Stomach (tissue), 7 donors: Measurements from ENCODE around the genes LRRC58, RABL3 and DTX3L.

DNA sequence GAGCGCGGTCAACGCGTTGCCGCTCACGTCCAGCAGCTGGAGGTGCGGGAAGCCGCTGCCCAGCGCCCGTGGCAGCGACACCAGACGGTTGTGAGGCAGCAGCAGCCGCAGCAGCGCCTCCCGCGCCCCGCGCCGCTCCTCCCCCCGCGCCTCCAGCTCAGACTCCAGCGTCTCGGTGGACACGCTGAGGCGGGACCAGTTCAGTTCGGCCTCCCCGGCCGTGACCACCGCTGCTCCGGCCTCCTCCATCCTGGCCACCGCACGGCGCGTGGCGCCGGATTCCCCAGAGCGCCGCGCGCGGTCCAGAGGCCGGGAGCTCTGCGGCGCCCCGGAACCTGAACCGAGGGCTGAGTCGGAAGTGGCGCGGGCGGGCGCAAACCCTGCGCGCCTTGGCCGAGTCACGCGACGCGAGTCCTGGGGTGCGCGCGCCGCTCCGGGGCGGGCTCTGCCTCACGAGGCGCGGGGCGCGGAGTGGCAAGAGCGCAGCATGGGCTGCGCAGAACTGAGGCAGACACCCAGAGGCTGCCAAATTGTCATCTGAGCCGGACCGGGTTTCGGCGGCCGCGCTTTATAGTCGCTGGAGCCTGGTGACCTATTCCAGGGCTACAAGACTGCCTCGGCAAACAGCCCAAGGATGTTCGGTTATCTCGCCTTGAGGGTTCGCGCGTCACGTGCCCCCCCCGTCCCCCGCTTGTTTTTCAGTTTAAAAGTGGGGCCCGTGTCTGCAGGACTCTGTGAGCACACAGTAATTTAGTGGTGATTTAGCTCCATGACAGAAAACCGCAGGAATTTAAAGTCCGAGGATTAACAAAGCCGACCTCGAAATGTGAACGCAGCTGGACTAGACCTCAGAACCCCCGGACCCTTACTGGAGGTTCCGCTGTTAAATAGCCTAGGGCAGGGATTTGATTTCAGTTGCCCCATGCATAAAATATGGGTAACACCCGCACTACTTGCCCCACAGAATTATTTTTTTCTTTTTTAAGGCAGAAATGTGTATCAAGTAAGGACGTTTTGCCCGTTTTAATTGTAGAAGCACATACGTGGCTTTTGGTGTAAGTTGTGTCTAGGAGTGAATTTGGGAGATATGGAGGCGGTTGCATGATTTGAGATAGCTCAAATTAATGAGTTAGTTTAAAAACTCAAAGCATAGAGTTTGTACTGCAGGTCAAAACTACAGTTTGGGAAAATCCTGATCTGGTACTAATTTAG, at the start of gene LRRC58:
LRRC58 (minus strand) TSS at position 360 of the 1,212 bp plus-strand sequence.
- PRO-cap, result bidirectional peak, plus-strand start at position 83 of the sequence, minus-strand start at position 82 of the sequence; bidirectional peak, plus-strand start at position 453 of the sequence, minus-strand start at position 320 of the sequence
- RAMPAGE, long total RNA, 5 experiments, result start-site peak on the minus strand in 3 of 5 experiments, centred at positions 319 to 339 of the sequence, 17 to 45 reads per replicate
- RRBS, result 2% methylated on average over 31 of the region's 100 CpGs

DNA sequence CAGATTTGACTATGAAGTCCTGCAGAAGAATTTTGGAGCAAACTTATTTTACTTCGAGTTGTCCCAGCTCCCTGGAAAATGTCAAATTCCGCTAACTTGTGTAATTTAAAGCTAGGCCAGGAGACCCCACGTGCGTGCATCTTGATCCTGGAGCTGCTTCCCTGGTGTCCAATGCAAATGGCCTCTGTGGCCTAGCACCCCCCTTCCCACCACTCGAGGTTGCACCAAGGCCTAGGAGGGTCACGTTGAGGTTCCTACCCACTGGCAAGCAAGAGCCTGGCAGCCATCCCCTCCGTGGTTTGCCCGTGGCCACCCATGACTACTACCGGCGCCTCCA, 38.6 kb upstream of the LRRC58 start:
- PRO-cap, result no peak
- RAMPAGE, long total RNA, 5 experiments, result no peak in any of the 5 experiments
- RRBS, result no CpG with 5 or more reads among the region's 10 CpGs

DNA sequence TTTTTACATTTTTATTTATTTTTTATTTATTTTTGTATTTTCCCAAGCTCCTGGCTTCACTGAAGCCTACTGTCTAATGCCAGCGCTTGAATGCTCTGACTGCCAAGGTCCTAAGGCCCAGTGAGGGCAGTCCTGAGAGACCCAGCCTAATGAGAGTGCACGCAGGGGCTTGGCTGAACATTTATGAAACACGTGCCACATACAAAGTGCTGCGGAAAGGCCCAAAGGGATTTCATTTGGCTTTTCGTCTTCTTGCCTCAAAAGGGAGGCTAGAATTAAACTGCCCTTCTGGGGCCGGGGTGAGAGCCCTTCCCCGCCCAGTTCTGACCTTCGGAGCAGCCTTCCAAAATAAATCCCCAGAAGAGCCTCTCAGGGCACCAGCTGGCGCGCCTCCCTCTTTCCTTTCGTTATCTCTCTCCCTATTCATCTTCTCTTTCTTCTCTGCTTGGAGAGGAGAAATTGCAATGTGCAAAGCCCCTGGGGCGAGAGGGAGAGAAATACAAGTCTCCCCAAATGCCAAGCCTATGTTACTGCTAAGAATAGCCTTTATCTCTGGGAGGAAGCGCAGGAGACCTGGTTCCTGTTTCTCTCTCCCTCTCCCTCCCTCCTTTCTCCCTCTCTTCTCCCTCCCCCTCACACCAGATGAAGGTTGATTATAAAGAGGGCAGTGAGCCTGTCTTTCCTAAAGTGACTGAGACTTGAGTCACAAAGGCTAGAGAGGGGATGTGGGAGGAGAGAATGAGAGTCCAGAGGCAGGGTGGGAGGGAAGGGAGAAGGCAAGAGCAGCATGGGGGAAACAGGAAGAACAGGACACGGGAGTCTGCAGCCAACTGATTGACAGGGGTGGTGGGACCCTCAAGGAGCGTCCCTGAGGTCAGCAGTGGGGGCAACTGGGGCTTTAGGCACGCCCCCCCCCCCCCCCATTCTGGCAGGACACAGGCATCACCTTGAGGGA, 36.7 kb upstream of the NDUFB4 start:
- PRO-cap, result unidirectional peak, minus-strand start at position 614 of the sequence
- RAMPAGE, long total RNA, 5 experiments, result no peak in any of the 5 experiments
- RRBS, result no CpG with 5 or more reads among the region's 16 CpGs

DNA sequence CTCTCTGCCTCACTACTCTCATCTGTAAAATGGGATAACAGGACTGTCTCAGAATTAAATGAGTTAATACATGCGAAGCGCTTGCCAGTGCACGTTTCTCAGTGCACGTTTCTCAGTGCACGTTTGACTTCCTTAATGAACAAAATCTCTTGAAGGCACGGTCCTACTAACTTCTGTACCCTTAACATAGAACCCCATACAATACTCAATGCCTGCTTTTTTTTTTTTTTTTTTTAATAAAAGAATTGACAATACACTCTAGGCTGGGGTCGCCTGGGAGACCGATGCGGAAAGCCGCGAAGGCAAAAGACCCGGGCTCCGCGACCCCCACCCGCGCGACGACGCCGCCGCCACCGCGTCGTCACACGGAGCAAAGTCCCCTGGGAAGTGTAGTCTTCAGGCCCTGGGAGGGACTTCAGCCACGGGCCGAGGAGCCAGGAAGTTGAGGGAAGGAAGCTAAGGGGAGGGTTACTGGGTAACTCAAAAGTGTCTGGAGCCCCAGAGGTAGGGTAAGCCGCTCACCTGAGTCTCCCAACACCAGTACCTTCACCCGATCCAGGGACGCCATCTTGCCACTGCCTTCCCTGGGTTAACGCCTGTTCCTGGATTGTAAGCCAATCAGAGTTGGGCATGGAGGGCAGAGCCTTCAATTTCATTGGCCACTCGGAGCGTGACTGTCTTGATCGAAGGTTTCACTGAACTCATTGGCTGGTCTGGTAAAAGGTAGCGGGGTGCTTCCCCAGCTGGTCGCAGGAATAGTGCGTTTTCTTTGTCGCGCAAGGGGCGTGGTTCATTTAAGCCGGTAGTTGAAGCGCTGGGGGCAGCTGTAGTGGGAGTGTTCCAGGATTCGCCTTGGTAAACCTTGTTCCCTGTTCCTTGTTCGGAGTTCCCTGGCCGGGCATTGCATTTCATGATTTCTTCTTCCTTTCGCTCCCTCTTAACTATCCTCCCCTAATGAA, at the start of gene RABL3:
RABL3 (minus strand) TSS at position 577 of the 959 bp plus-strand sequence.
- PRO-cap, result unidirectional peak, minus-strand start at position 137 of the sequence; bidirectional peak, plus-strand start at position 805 of the sequence, minus-strand start at position 559 of the sequence
- RAMPAGE, long total RNA, 5 experiments, result start-site peak on the plus strand in 4 of 5 experiments, centred at positions 802 to 825 of the sequence, 24 to 112 reads per replicate; start-site peak on the minus strand in 5 of 5 experiments, centred at positions 578 to 589 of the sequence, 47 to 254 reads per replicate
- RRBS, result 3% methylated on average over 5 of the region's 46 CpGs

GRCh38 chr3:121629581-121630316, 31.0 kb downstream of the HCLS1 start:
- PRO-cap, result no peak
- RAMPAGE, long total RNA, 5 experiments, result no peak in any of the 5 experiments
- RRBS, result no CpG with 5 or more reads among the region's 9 CpGs

GRCh38 chr3:121697206-121698500, 37.0 kb upstream of the HCLS1 start:
- PRO-cap, result no peak
- RAMPAGE, long total RNA, 5 experiments, result start-site peak on the minus strand in 2 of 5 experiments, at chr3:121697588-121698294 at its widest, 30 to 89 reads per replicate
- RRBS, result no CpG with 5 or more reads among the region's 3 CpGs

GRCh38 chr3:121698501-121698992, 37.8 kb upstream of the HCLS1 start:
- PRO-cap, result no peak
- RAMPAGE, long total RNA, 5 experiments, result no peak in any of the 5 experiments
- RRBS, result no CpG with 5 or more reads among the region's 1 CpG

DNA sequence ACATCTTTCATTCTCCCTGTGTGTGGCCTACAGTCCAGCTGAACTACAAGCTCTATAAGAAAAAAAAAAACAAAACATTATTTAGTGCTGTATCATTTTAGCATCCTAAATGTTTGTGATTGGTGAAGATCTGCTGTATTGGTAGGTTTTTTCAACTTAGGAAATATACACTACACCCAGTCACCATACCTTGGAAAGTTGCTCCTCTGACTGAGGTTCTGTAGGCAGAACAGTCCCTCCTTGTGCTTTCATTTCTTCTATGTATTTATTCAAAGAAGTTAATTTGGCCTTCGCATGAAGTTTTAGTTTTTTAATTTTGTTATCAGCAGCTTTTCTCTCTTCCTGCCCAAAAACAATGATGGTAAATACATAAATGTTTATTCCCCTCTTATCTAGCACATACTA, 20.5 kb downstream of the GOLGB1 start:
- PRO-cap, result no peak
- RAMPAGE, long total RNA, 5 experiments, result start-site peak on the minus strand in 1 of 5 experiments, centred at position 260 of the sequence, 44 reads per replicate
- RRBS, result no CpG with 5 or more reads among the region's 1 CpG

DNA sequence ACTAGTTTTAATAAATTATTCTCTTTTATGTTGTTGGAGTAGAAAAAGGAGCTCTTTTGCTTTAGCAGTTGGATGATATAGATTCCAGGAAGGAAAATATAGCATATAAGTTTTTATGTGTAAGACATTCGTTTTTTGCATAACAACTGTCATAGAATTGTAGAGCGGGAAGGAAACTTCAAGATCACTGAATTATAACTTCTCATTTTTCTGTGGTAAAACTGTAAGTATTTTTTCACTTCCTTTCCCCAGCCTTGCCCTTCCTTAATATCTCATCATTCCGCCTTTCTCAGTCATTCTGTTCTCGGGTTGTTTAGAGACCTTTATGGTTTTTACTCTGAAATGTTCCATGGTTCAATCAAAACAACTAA, 1.0 kb downstream of the EAF2 start:
- PRO-cap, result no peak
- RAMPAGE, long total RNA, 5 experiments, result no peak in any of the 5 experiments
- RRBS, result no CpG with 5 or more reads among the region's 4 CpGs

DNA sequence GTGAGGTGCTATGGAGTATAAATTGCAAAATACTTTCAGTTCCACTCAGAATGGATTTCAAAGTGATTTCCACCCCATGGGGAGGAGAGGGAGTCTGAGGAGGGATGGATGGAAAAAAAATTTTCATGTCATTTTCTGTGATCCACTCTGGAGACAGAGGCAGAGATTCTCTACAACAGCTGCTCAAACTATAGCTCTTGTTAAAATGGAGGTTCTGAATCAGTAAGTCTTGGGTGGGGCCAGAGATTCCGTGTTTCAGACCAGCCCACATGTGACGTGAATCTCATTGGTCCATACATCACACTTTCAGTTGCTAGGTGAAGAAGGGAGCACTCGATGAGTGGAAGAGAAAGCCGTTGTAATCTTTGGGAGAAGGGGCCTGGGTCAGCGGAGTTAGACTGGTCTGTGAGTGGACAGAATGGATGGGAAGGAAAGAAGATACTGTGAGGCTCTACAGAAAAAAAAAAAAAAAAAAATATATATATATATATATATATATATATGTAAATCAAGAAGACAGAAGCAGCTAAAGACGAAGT, 45.9 kb downstream of the CD86 start:
- PRO-cap, result no peak
- RAMPAGE, long total RNA, 5 experiments, result no peak in any of the 5 experiments
- RRBS, result no CpG with 5 or more reads among the region's 6 CpGs

DNA sequence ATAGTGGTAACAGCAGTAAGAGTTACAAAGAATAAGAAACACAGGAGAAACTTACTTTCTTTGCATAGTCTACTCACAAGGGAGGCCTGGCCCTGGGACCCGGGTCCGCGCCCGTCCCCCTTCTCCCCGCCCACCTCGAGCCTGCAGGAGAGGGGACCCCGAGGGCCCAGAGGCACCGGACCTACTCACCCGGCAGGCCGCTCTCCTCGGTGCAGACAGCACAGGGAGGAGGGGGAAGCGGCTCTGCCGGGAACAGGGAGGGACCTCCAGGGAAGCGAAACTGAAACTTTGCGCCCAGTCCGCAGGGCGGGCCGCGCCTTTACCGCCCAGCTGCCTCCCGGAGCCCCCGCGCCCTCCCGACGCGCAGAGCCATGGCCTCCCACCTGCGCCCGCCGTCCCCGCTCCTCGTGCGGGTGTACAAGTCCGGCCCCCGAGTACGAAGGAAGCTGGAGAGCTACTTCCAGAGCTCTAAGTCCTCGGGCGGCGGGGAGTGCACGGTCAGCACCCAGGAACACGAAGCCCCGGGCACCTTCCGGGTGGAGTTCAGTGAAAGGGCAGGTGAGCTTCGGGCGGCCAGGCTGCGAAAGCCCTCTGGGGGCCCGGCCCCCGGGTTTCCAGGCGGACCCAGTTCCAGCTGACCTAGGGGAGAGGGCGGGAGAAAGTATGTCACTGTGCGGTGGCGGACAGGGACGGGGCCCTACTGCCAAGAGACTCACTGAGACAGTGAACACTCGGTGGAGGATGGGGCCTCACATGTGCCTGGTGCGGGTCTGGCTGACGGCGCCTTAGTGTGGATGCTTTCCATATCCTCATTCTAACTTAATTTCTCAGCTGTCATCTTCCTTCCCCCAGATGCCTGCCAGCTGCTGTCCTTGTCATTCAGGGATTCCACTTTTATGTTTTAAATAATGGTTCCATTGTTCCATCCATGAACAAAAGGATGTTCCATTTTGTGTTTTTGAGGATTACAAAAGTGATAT, at the start of gene DTX3L:
DTX3L (plus strand) TSS at position 283 of the 980 bp plus-strand sequence.
- PRO-cap, result bidirectional peak, plus-strand start at position 546 of the sequence, minus-strand start at position 217 of the sequence; bidirectional peak, plus-strand start at position 726 of the sequence, minus-strand start at position 699 of the sequence
- RAMPAGE, long total RNA, 5 experiments, result start-site peak on the plus strand in 4 of 5 experiments, centred at positions 339 to 344 of the sequence, 66 to 639 reads per replicate; start-site peak on the minus strand in 5 of 5 experiments, centred at positions 201 to 225 of the sequence, 77 to 155 reads per replicate
- RRBS, result 1% methylated on average over 39 of the region's 56 CpGs

GRCh38 chr3:122660604-122661288, 19.9 kb upstream of the PARP14 start:
- PRO-cap, result no peak
- RAMPAGE, long total RNA, 5 experiments, result no peak in any of the 5 experiments
- RRBS, result no CpG with 5 or more reads among the region's 24 CpGs

- PRO-cap, result no peak
- RAMPAGE, long total RNA, 5 experiments, result no peak in any of the 5 experiments
- RRBS, result no CpG with 5 or more reads among the region's 18 CpGs
Measured at GRCh38 chr3:122682410-122683483, 2.1 kb downstream of the PARP14 start.

- PRO-cap, result unidirectional peak, plus-strand start at chr3:122714484
- RAMPAGE, long total RNA, 5 experiments, result no peak in any of the 5 experiments
- RRBS, result no CpG with 5 or more reads among the region's 2 CpGs
Measured at GRCh38 chr3:122714334-122714782, 33.7 kb downstream of the PARP14 start.

DNA sequence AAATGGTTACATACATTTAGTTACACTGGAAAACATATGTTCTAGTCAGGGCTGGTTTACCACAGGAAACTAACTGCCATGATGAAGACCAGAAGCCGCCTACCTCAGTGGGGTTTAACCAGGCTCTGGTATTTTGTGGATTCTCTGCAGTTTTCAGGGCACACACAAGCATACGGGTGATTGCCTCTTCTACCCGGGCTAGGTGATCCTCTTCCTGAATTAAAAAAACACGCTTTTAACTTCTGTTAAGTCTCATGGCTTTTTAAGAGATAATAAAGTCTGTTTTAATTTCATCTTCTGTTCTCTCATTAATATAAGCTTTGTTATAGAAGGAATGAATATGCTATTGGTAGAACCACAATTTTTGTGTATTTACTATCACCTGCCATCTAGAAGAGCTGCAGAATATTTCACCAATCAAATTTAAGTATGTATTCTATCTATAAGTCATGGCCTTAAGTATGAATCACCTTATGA, 52.7 kb downstream of the HSPBAP1 start:
- PRO-cap, result no peak
- RAMPAGE, long total RNA, 5 experiments, result start-site peak on the minus strand in 2 of 5 experiments, centred at positions 149 to 194 of the sequence, 5 reads per replicate
- RRBS, result no CpG with 5 or more reads among the region's 4 CpGs

DNA sequence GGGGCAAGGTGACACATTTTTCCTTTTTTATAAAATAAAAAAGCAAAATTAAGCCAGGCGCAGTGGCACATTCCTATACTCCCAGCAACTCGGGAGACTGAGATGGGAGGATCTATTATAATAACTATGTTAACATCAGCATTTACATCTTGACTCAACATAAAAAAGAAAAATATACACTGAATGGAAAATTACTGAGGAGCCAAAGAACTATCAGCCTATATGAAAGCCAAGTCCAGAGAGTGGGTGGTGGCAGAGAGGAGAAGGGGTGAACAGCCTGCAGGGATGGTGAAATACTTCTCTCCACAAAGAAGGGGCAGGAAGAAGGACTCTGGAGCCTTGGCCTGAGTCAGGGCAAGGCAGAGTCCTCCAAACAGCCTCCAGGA, 26.0 kb downstream of the HSPBAP1 start:
- PRO-cap, result no peak
- RAMPAGE, long total RNA, 5 experiments, result no peak in any of the 5 experiments
- RRBS, result no CpG with 5 or more reads among the region's 2 CpGs

DNA sequence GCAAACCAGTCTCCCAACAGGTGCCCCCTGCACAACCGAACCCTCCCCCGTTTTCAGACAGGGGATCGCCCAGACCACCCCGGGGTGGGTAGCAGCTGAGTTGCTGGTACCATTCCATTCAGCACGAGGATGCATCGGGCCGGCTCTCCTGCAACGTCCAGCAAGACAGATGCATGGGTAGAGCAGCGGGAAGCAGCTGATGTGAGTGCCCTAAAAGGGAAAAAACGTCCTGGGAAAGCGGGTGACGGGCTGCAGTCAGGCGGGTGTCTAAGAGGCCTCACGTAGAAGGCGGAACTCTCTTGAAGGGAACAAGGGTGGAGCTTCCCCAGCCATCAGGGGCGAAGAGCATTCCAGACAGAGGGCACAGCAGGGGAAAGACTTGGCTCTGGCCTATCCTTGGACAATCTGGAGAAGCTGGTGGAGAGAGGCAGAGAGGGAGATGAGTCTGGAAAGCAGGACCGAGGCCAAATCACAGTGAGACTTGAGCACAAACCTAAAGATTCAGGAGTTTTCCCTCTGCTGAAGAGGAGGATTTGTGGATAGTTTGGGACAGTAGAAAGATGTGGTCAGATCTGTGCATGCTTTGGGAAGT, 70.8 kb downstream of the SEMA5B start:
- PRO-cap, result no peak
- RAMPAGE, long total RNA, 5 experiments, result no peak in any of the 5 experiments
- RRBS, result 23% methylated on average over 4 of the region's 17 CpGs

DNA sequence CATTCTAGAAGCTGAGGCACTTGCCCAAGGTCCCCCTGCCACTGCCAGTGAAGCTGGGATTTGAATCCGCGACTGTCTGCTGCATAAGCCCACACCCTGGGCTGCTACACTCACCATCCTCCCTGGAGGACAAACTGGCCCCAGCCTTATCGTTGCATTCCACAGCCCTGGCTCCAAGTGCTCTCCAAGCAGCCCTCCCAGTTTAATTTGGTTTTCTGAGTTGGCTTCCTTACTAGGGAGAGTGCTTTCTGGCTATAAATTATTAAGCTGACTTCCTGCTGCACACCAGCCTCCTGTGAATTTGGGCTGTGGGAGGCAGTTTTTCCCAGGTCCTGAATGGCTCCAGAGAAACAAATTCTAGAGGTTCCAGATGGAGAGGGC, 69.9 kb downstream of the SEMA5B start:
- PRO-cap, result no peak
- RAMPAGE, long total RNA, 5 experiments, result no peak in any of the 5 experiments
- RRBS, result no CpG with 5 or more reads among the region's 3 CpGs

DNA sequence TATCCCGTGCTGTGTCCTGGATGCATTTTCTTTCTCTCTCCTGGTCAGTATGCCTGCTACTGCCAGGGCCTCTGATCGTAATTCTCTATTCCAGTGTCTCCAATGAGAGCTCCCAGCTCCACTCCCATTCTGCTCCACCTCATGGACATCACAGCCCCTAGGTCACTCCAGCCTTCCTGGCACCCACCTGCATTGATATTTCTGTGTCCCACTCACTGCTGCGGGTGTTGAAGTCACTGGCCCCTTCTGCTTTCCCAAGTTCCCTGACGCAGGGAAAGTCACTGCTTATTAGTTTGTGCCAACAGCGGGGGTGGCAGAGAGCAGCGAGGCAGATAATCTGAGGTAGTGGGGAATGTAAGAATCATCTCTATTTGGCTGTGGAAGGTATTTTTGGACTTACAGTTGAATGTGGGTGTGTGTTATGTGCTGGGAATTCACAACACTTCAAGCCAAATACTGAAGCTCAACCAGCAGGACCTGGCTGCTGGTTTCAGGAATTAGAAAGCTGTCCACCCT, 58.0 kb downstream of the SEMA5B start:
- PRO-cap, result no peak
- RAMPAGE, long total RNA, 5 experiments, result no peak in any of the 5 experiments
- RRBS, result no CpG with 5 or more reads among the region's 6 CpGs

DNA sequence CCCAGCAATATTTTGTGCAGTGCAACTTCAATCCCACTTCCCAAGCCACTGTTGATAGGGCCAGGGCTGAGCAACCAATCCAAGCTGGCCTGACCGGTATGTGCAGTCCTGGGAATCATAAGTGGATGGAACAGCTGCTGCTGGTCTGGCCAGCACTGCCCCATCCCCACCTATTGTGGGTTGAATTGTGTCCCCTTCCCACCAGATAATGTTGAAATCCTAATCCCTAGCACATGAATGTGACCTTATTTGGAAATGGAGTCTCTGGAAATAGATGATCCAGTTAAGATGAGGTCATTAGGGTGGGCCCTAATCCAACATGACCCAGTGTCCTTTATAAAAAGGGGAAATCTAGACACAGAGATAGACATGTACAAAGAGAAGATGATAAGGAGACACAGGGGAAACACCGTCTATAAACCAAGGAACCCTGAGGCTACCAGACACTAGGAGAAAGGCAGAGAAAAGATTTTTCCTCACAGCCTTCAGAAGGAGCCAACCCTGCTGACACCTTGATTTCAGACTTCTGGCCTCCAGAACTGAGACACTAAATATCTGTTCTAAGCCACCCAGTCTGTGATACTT, 13.6 kb upstream of the PDIA5 start:
- PRO-cap, result no peak
- RAMPAGE, long total RNA, 5 experiments, result no peak in any of the 5 experiments
- RRBS, result no CpG with 5 or more reads among the region's 2 CpGs